ENCODE measurements around the genes NELL2 and SLC38A4.

DNA sequence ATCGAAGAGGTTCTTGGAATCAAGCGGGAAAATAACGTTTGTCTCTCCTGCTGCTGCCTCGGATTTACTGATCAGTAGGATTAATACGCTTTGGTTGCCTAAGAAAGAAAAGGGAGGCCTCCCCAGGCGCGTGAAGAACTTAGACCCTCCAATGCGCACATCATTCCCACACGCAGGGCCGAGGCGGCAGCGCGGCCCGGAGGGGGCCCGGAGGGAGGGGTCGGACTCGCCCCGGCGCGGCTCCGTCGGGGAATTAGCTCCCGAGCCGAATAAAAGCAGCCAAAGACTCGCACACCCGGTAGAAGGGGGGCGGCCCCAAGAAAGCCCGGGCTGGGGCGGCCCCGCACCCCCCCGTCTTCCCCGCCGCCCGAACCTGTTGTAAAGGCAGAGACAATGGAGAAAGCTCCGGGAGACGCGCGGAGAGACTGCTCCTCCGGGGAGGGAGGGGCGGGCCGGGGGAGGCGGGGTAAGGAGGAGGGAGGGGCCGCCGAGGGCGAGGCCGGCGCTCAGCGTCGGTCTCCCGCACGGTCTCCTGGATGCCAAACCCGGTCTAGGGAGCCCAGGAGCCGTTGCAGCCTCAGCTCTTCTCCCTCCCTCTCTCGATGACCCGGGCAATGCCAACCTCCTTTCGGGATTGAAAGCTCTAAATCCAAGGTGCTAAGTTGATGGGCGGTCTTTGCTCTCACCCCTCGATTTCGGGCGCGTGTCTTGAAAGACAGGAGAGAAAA lies at the start of gene NELL2:
Gene NELL2, minus strand, starts transcription at position 395 of the 728 bp plus-strand sequence.
- PRO-cap = no peak
- RAMPAGE, long total RNA, 3 experiments = no peak in any of the 3 experiments

GRCh38 chr12:45328062-45328424 lies 112.1 kb downstream of the ANO6 start:
- PRO-cap = no peak
- RAMPAGE, long total RNA, 3 experiments = no peak in any of the 3 experiments

DNA sequence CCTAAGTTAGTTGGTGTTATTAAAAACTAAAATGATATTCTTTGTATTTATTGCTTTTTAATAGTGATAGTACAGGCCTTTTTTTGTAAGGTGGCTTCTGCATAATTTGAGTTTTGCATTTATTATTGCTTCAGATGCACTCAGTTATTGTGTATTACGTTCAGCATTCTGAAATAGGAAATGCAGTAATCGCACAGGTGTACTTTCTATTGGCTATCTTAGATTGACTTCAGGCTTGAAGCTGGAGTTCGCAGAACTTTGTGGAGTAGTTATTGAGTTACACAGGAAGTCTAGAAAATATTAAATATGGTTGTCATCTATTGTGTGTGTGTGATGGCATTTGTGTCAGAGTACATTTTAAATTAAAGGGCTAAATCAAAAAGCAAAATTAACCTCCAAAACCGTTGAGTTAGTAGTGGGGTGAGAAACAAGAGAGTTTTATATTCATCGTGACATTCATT lies 2.7 kb downstream of the ARID2 start:
- PRO-cap = no peak
- RAMPAGE, long total RNA, 3 experiments = no peak in any of the 3 experiments

DNA sequence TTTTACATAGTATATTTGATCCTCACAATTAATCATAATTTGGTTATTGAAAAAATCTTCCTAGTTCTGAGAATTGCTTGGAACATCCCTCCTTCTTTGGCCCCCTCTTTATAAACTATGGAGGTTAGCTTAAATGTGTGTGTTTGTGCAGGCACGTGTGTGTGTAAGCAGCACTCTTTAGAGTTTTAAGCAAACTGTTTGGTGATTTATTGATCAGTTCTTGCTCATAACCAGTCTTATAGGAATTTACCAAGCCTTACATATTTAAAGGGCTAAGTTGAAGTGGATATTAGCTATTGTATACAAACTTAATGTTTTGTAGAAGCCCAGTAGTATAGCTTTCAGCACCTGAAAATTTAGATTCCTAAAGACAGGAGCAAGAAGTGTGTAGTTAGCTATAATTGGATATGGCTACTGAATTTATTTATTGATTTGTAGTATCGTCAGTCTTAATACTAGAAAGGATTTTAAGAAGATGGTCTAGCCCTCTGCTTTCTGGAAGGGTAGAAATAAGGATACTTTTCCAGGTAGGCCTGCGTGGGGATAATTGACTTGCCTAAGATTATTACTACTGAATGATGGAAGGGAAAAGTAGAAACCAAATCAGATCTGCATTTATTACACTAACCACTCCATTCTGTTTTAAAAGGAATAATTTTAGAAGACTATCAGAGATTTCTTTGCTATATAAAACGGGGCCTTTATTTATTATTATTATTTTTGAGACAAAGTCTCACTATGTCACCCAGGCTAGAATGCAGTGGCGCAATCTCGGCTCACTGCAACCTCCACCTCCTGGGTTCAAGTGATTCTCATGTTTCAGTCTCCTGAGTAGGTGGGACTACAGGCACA lies 15.6 kb downstream of the ARID2 start:
- PRO-cap = no peak
- RAMPAGE, long total RNA, 3 experiments = no peak in any of the 3 experiments

- PRO-cap = no peak
- RAMPAGE, long total RNA, 3 experiments = no peak in any of the 3 experiments
Observed at GRCh38 chr12:45750591-45751412, 21.3 kb downstream of the ARID2 start.

GRCh38 chr12:45971979-45972413 lies 18.4 kb downstream of the SCAF11 start:
- PRO-cap = no peak
- RAMPAGE, long total RNA, 3 experiments = no peak in any of the 3 experiments

DNA sequence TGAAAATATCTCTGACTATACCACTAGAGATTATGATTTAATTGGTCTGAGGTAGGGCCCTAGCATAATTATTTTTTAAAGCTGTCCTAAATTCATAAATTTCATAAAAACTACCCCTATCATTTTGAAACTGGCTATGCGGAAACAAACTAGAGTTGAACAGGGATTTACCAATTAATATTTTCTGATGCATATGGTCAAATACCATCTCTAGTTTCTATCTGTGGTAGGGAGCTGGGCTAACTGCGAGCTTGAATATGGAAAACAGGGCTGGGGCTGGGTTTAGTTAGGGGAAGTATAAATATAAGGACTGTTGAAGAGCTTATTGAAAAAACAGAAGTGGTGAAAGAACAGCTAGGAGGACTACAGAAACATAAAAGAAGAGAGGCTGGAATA lies 91.9 kb downstream of the SLC38A1 start:
- PRO-cap = no peak
- RAMPAGE, long total RNA, 3 experiments = no peak in any of the 3 experiments

- PRO-cap = no peak
- RAMPAGE, long total RNA, 3 experiments = no peak in any of the 3 experiments
Observed at GRCh38 chr12:46217923-46218433, 50.9 kb downstream of the SLC38A1 start.

DNA sequence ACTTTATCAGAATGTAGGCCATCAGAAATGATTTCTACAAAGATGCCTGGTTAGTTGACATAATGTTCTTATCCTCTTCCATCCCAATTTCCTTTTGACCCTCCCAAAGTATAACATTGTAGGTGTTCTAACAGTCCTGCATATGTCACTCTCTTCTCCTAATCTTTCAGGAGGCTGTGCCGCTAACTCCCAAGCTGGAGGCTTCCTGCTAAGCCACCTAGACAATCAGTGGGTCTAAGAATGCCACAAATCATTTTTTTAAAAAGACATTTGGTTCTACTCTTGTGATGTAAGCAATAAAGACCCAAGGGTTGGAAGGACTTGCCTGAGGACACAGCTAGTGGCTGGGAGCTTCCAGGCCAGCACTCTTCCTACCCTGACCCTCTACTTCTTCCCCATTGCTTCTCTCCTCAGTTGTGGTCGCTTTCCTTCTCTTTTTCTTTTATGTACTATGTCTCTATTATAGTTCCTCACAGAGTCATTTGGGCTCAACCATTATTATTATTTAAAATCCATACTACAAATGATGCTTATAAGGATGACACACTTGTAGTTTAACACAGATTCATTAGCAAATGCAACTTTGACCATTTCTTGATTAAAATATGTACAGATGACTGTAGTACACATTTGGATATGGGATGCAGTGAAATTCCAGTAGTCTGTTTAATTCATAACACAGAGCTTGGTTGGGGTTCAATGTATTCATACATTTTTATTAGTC lies 30.3 kb downstream of the SLC38A1 start:
- PRO-cap = no peak
- RAMPAGE, long total RNA, 3 experiments = no peak in any of the 3 experiments

- PRO-cap = no peak
- RAMPAGE, long total RNA, 3 experiments = no peak in any of the 3 experiments
Observed at GRCh38 chr12:46260804-46261628, 7.8 kb downstream of the SLC38A1 start.

GRCh38 chr12:46265682-46266064 lies 3.2 kb downstream of the SLC38A1 start:
- PRO-cap = no peak
- RAMPAGE, long total RNA, 3 experiments = no peak in any of the 3 experiments

GRCh38 chr12:46369082-46369971 lies 3.2 kb downstream of the SLC38A2 start:
- PRO-cap = no peak
- RAMPAGE, long total RNA, 3 experiments = no peak in any of the 3 experiments

- PRO-cap = no peak
- RAMPAGE, long total RNA, 3 experiments = no peak in any of the 3 experiments
Observed at GRCh38 chr12:46388274-46388828, 15.8 kb upstream of the SLC38A2 start.

- PRO-cap = no peak
- RAMPAGE, long total RNA, 3 experiments = no peak in any of the 3 experiments
Observed at GRCh38 chr12:46516158-46516959, 143.8 kb upstream of the SLC38A2 start.

DNA sequence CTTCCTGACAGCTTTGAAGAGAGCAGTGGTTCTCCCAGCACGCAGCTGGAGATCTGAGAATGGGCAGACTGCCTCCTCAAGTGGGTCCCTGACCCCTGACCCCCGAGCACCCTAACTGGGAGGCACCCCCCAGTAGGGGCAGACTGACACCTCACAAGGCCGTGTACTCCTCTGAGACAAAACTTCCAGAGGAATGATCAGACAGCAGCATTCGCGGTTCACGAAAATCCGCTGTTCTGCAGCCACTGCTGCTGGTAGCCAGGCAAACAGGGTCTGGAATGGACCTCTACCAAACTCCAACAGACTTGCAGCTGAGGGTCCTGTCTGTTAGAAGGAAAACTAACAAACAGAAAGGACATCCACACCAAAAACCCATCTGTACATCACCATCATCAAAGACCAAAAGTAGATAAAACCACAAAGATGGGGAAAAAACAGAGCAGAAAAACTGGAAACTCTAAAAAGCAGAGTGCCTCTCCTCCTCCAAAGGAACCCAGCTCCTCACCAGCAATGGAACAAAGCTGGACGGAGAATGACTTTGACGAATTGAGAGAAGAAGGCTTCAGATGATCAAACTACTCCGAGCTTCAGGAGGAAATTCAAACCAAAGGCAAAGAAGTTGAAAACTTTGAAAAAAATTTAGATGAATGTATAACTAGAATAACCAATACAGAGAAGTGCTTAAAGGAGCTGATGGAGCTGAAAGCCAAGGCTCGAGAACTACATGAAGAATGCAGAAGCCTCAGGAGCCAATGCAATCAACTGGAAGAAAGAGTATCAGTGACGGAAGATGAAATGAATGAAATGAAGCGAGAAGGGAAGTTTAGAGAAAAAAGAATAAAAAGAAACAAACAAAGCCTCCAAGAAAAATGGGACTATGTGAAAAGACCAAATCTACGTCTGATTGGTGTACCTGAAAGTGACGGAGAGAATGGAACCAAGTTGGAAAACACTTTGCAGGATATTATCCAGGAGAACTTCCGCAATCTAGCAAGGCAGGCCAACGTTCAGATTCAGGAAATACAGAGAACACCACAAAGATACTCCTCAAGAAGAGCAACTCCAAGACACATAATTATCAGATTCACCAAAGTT lies 207.3 kb downstream of the SLC38A4 start:
- PRO-cap = no peak
- RAMPAGE, long total RNA, 3 experiments = no peak in any of the 3 experiments

DNA sequence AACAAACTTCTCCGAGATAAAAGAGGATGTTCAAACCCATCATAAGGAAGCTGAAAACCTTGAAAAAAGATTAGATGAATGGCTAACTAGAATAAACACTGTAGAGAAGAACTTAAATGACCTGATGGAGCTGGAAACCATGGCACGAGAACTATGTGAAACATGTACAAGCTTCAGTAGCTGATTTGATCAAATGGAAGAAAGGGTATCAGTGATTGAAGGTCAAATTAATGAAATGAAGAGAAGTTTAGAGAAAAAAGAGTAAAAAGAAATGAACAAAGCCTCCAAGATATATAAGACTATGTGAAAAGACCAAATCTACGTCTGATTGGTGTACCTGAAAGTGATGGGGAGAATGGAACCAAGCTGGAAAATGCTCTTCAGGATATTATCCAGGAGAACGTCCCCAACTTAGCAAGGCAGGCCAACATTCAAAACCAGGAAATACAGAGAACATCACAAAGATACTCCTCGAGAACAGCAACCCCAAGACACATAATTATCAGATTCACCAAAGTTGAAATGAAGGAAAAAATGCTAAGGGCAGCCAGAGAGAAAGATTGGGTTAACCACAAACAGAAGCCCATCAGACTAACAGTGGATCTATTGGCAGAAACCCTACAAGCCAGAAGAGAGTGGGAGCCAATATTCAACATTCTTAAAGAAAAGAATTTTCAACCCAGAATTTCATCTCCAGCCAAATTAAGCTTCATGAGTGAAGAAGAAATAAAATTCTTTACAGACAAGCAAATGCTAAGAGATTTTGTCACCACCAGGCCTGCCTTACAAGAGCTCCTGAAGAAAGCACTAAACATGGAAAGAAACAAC lies 87.4 kb downstream of the SLC38A4 start:
- PRO-cap = no peak
- RAMPAGE, long total RNA, 3 experiments = start-site peak on the plus strand in 1 of 3 experiments, centred at position 207 of the sequence, 5 reads per replicate

GRCh38 chr12:46825859-46826402 lies at the start of gene SLC38A4:
SLC38A4 (minus strand) TSS chr12:46825997.
- PRO-cap = unidirectional peak, minus-strand start at chr12:46825971
- RAMPAGE, long total RNA, 3 experiments = start-site peak on the minus strand in 1 of 3 experiments, at chr12:46825938-46826018 at its widest, 23 reads per replicate

DNA sequence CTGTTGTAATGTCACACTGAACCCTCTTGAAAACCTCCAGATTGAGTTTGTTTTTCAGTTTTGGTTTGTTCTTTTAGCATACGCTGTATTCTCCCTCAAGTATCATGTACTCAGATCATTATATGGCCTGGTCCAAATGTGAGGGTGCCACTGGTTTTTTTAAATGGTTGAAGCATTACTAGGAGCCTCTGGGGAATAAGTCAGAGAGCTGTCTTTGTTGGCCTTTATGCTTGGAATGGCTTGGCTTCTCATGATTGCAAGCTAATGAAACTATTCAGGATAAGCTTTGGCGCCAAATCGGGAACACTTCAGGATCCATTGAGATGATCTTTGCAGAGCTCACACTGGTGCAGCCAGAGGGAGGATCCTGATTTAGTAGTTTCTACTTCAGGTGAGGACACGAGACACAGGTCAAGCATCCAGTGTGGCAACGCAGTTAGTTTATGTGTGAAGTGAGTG lies 113.7 kb upstream of the PCED1B start:
- PRO-cap = no peak
- RAMPAGE, long total RNA, 3 experiments = no peak in any of the 3 experiments

DNA sequence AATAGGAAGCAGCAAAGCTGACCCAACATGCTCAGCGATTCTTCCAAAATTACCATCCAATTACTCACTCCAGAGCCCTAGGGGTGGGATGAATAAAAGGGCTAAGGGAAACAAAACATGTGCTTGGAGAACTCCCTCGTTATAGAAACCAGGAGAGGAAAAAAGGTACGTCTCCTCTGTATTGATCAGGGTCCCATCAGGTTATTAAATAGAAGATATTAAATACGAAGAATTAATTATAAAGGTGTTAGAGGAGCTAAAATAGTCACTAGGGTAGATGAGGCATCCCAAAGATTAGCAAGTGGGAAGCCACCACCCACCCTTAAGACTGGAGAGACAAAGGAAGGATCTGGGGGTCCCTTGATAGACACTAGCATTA lies 188.0 kb upstream of the AMIGO2 start:
- PRO-cap = no peak
- RAMPAGE, long total RNA, 3 experiments = no peak in any of the 3 experiments

GRCh38 chr12:47312922-47313469 lies 233.2 kb upstream of the AMIGO2 start:
- PRO-cap = no peak
- RAMPAGE, long total RNA, 3 experiments = no peak in any of the 3 experiments